Neural crest cell (in vitro differentiated cells): ENCODE measurements around the genes GSS, SPAG4 and CPNE1.

- PRO-cap, result no peak
Measured at GRCh38 chr20:34715359-34715702, 11.2 kb downstream of the TP53INP2 start.

GRCh38 chr20:34757657-34758120 is 53.5 kb downstream of the TP53INP2 start:
- PRO-cap, result no peak

GRCh38 chr20:34895804-34896433 is 19.5 kb downstream of the ACSS2 start:
- PRO-cap, result no peak

GRCh38 chr20:34897670-34898604 is 21.5 kb downstream of the ACSS2 start:
- PRO-cap, result no peak

DNA sequence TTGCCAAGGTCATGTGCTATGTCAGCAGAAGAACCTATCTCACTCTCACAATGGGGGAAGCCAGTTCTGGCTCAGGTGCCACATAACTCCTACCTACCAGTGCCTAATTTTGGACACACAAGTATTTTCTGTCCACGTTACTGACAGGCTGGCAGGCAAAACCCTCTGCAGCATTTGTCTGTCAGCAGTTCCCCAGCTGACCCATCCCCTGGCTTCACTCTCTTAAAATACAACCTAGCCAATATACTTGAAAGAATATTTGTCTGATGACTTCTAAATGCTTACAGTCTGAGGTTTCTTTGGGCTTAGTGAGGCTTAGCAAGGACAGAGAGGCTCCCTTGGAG is 15.5 kb downstream of the GSS start:
- PRO-cap, result no peak

- PRO-cap, result bidirectional peak, plus-strand start at chr20:34955868, minus-strand start at chr20:34955727
Measured at GRCh38 chr20:34955235-34956329, at the start of gene GSS. Gene GSS, minus strand, starts transcription at chr20:34955806.

DNA sequence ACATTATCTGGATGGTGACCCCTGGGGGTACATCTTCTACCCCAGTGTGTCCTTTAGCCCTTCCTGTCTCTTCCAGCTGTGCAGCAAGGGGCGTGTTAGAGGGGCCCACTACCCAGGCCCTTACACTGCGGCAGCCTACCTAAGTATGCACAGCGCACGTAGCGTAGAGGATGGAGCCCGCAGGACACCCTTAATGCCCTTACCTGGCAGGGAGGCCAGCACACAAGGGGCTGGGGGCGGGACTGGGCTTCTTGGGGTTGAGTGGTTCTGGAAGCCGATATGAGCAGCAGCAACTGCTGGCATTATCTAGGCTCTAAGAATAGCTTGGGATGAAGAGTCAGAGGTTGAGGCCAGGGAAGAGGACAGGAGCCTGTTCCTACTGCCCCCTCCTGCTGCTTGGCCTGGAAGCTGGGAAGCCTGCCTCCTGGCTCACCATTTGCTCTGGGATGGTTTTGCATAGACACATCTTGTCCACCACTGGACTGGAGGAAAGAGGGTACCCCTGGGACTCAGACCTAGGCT is 13.0 kb downstream of the MYH7B start:
- PRO-cap, result no peak

- PRO-cap, result no peak
Measured at GRCh38 chr20:34997227-34997913, 41.7 kb downstream of the MYH7B start.

GRCh38 chr20:35318993-35319682 is 26.9 kb upstream of the FAM83C start:
- PRO-cap, result no peak

- PRO-cap, result no peak
Measured at GRCh38 chr20:35434409-35434729, 3.7 kb downstream of the GDF5 start.

- PRO-cap, result no peak
Measured at GRCh38 chr20:35466397-35467242, 11.2 kb downstream of the CEP250 start.

DNA sequence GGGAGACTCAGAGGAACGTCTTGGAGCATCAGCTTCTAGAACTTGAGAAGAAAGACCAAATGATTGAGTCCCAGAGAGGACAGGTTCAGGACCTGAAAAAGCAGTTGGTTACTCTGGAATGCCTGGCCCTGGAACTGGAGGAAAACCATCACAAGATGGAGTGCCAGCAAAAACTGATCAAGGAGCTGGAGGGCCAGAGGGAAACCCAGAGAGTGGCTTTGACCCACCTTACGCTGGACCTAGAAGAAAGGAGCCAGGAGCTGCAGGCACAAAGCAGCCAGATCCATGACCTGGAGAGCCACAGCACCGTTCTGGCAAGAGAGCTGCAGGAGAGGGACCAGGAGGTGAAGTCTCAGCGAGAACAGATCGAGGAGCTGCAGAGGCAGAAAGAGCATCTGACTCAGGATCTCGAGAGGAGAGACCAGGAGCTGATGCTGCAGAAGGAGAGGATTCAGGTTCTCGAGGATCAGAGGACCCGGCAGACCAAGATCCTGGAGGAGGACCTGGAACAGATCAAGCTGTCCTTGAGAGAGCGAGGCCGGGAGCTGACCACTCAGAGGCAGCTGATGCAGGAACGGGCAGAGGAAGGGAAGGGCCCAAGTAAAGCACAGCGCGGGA is 26.4 kb downstream of the C20orf173 start:
- PRO-cap, result no peak

DNA sequence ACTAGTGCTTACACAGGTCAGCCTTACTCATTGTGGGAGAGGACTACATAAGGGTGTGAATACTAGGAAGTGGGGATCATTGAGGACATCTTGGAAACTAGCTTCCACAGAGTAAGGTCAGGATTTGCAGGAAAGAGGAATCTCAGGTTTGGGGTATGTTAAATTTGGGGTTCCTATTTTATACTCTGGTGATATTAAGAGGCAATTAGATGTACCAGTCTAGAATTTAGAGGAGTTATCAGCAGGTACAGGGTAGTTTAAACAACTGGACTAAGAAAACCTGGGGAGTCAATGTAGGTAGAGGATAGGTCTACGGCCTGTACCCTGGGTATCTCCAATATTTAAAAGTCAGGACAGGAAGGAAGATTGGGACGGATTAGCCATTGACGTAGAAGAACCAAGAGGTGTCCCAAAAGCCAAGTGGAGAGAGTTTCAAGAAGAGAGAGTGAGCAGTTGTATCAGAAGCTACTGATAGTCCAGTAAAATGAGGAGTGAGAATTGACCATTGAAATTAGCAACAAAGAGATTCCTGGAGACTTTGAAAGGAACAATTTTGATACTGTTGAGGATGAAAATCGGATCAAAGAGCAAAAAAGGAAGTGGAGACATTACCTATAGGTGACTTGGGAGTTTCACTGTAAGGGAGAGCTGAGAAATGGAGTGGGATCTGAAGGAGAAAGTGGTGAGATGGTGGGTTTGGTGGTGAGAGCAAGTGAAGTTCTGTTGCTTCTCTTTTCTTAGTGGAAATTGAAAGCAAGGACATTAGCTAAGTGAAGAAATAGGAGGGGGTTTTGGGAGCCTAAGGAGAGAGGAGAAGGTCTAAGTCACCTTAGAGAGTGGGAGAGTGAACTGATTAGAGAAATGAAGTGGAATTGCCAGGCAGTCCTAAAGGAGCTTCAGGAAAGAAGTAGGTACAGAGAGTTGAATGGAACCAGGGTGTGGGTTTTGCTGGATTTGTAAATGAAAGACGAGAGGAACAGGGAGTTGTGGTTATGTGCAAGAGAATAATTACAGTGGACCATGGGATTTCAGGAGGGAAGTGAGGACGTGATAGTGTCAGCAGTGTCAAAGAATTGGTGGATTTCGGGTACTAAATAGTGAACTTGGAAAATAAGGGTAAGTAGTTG is 4.1 kb downstream of the ERGIC3 start:
- PRO-cap, result unidirectional peak, plus-strand start at position 778 of the sequence

DNA sequence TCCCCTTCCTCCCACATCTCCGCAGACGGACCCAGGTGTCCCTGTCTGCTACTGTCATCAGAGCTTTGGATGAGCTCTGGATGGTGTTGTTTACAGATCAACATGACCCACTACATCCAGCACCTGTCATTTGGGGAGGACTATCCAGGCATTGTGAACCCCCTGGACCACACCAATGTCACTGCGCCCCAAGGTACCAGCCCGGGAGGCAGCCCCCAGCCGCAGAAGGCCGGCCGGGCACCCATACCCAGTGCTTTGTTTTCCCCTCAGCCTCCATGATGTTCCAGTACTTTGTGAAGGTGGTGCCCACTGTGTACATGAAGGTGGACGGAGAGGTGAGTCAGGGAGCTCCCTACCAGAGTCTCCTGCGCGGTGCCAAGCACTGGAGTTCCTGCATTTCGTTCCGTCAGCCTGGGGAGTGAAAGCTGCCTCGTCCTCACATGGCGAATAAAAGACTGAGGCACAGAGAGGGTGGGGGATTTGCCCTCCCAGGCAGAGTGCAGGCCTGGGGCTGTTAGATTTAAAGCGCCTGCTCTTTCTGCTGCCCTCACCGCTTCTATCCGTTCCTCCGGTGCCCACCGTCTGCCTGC is 14.2 kb downstream of the ERGIC3 start:
- PRO-cap, result no peak

DNA sequence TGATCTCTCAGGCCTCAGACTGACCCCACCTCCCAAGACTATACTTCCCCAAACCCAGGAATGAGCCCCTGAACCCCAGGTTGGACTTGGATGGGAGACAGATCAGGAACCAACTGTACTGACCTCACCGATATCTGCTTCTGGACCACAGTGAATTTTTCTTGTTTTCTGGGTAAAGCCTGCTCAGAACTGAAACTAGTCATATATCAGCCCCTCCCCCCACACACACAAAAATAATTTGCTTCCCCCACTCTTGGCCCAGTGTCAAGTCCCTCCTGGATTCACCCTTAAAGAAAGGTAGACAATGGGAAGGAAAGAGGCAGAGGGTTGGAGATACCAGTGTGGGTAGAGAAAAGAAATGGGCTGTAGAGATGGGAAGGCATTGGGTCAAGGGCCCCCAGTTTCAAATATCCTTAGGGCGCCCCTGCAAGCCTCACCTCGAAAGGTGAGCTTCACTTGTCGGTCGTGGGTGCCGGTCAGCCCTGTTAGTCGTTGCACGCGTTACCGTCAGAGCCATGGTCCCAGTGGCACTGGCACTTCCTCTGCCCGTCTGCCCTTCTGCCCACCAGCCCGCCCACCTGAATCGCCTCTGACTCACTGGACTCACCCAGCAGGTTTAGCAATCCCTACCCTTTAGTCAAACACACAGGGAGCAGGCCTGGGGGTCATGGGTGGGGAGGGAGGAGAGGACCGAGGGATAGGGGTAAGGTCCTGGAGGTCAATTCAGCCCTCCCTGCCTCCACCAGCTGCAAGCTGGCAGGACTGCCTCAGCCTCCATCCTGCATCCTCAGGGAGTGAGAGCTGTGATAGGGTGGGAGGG is 8.4 kb upstream of the SPAG4 start:
- PRO-cap, result no peak

DNA sequence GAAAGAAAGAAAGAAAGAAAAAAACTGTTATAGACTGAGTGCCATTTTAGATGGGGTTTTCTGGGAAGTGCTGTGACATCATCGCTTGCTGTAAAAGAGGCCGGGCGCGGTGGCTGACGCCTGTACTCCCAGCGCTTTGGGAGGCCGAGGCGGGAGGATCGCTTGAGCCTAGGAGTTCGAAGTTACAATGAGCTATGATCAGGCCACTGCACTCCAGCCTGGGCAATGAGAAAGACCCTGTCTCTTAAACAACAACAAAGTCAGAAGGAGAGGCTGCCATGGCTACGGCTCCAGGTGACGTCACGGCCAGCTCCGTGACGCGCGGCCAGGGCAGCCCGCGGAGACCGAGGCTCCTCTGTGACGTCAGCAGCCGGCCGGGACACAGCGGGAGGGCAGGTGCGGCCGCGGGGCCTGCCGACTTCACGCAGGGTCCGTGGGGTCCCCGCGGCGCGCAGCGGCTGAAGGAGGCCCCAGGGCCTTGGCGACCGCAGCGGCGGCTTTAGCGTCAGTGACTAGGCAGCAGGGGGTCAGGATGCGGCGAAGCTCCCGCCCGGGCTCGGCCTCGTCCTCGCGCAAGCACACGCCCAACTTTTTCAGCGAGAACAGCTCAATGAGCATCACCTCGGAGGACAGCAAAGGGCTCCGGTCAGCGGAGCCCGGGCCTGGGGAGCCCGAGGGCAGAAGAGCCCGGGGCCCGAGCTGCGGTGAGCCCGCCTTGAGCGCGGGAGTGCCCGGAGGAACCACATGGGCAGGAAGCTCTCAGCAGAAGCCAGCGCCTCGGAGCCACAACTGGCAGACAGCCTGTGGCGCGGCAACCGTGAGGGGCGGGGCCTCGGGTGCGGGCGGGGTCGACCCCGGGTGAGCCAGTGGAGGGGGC is at the start of gene SPAG4:
Gene SPAG4 (plus strand): TSS at position 358 of the 877 bp plus-strand sequence.
- PRO-cap, result bidirectional peak, plus-strand start at position 508 of the sequence, minus-strand start at position 510 of the sequence; unidirectional peak, minus-strand start at position 729 of the sequence

DNA sequence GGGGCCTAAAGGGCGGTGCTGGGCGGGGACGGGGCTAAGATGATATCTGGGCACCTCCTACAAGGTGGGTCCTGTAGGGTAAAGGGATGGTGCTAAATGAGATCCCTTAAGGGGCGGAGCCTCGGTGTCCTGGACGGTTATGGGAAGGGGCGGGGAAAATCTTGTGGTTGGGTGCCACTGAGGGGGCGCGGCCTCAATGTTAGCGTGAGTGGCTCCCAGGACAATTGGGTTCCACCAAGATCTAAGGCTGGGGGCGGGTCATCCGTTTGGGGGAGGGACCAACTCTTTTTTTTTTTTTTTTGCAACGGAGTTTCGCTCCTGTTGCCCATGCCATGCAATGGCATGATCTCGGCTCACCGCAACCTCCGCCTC is 706 bp downstream of the SPAG4 start:
- PRO-cap, result no peak

- PRO-cap, result no peak
Measured at GRCh38 chr20:35618218-35618555, 2.6 kb downstream of the SPAG4 start.

DNA sequence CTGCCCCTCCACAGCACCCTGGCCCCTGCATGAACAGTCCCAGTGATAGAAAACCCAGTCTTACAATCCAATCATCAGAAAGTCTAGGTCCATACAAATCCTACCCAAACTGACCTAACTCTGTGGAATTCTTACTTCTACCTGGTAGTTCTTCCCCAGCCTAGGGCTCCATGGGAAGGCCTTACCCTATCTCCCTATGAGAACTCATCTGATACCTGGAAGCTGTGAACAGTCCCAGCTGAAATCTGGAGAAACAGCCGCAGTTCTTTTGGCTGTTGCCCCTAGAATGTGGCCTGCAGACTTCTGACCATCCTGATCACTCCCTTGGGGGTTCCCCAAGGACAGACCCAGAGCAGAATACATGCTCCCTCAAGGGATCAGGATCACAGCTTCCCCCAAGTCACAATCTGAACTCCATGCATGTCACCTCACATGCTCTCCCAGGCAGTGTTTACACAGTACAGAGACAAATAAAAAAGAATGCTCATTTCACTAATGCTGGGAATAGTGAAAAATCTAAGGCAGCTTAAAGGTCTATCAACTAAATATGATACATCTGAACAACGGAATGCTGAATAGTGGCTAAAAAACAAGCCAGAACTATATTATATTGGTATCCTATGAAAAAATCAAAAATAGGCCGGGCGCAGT is 20.4 kb downstream of the SPAG4 start:
- PRO-cap, result no peak

GRCh38 chr20:35664382-35665201 is at the start of gene CPNE1:
Gene CPNE1, minus strand, starts transcription at chr20:35664900.
- PRO-cap, result bidirectional peak, plus-strand start at chr20:35665042, minus-strand start at chr20:35664900